Type B pancreatic cell (in vitro differentiated cells): ENCODE measurements around a stretch of chr5.

DNA sequence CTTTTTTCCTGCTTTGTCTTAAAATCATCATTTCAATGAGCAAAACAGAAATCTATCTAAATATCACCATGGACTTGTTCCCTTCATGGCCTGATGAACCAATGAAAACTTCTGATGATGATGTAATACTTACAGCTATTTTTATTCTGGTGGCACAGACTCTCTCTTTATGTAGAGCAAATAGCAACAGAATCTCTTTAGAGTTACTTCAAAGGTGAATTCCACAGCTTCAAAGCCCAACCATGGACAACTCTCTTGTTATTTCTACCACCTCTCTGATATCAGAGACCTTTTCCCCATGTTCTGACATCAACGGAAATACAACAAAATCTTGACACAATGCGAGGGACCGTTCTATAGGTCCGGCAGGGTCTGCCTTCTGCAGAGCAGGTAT is 70.1 kb downstream of the RETREG1 start:
- PRO-cap = no peak

DNA sequence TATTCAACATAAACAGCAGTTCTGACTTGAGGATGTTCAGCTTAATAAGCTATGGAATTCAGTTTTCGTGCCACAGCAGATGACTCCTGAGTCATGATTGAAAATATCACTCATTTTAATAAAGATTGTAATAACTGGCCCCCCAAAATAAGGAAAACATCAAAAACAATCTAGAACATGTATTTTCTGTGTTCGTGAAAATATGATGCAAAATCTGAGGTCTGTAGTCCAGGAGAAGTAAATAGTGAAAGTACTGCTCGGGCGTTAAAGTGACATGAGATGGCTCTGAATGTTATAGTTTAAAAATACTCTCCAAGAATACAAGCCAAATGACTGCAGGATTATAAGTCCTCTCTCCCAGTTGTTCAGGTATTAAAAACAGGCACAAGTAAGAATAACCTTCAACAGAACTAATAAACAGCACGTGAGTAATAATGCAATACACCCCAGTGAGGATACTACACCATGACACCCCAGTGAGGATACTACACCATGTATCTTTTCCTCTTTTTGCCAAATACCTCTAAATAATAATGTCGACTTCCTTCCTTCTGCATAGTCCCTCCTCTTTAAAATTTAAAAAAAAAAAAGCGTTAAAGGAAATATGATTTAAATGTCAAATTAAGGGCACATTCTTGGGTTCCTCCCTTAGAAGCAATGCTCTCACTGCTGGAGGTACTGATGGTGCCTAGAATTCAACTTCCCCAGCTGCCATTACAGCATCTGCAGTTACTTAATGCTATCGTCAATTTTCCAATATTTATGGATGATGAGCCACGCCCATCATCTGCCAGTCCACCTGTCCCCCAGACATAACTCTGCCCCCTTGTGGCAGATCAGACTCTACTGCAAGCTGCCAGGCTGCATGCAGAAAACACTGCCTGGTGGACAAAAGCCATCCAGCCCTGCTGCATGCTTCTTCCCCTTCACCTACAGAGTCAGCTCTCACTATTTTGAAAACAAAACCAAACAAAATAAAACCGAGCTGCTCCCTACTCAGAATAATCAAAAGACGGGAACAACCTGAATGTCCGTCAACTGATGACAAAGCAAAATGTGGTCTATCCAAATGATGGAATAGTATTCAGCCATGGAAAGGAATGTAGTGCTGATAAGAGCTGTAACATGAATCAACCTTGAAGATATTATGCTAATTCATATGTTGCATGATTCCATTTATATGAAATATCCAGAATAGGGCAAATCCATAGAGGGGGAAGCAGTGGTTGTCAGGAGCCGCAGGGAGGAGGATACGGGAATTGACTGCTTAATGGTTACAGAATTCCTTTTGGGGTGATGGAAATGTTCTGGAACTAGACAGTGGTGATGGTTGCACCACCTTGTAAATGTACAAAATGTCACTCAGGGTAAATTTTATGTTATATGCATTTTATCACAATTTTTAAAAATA is 66.6 kb downstream of the RETREG1 start:
- PRO-cap = no peak

DNA sequence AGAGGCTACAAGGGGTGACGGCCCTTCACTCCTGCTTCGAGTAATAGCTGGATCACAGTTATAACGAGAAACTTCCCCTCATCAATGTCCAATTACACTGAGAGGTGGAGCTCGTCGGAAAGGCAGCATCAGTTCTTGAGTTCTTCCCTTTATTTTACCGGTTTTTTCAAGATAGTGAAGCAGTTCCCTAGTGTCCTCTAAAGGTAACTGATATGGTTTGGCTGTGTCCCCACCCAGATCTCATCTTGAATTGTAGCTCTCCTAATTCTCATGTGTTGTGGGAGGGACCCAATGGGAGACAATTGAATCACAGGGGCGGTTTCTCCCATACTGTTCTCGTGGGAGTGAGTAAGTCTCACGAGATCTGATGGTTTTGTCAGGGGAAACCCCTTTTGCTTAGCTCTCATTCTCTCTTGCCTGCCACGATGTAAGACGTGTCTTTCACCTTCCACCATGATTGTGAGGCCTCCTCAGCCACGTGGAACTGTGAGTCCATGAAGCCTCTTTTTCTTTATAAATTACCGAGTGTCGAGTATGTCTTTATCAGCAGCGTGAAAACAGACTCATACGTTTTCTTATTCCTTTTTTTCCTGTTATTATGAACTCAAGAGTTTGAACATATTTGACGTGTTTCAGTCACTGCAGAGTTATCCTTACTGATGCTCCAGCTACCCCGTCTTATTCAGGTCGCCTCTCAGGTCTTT is 39.2 kb downstream of the RETREG1 start:
- PRO-cap = no peak

- PRO-cap = no peak
Observed at GRCh38 chr5:16666108-16667175, 49.6 kb upstream of the RETREG1 start.

- PRO-cap = no peak
Observed at GRCh38 chr5:16855593-16855958, 80.5 kb downstream of the MYO10 start.

GRCh38 chr5:16885859-16886891 is 49.9 kb downstream of the MYO10 start:
- PRO-cap = no peak

DNA sequence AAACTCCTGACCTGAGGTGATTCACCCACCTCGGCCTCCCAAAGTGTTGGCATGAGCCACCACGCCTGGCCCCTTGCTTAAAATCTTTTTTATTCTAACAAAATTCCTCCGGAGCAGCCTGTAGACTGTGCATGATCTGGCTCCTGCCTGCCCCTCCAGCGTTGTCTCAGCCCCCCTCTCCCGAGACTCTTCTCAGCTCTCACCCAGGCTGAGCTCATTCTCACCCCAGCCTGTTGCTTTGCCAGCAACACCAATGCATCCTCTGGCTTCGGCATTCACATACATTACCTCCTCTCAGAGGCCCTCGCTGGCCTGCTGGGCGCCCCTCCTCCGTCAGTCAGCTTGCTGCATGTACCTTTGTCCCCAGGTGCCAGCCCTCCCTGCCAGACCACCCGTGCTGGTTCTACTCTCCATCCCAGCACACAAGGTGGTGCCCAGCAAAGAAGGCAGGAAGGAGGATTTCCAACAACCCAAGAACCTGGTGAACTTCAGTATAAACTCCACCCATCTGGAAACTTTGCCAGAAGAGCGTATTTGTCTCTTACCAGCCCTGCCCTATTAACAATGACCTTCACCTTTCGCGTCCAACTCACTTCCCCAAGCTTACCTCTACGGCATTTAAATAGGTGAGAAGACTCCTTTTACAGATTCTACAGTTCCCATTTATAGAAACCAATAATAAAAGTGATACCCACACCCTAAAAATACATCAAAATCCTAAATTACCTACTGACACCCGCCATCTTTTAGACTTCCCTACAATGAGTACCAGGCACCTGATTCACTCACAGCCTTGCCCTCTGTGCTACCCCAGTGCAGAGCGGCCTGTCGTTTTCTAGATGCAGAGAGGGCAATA is 34.9 kb downstream of the MYO10 start:
- PRO-cap = no peak

DNA sequence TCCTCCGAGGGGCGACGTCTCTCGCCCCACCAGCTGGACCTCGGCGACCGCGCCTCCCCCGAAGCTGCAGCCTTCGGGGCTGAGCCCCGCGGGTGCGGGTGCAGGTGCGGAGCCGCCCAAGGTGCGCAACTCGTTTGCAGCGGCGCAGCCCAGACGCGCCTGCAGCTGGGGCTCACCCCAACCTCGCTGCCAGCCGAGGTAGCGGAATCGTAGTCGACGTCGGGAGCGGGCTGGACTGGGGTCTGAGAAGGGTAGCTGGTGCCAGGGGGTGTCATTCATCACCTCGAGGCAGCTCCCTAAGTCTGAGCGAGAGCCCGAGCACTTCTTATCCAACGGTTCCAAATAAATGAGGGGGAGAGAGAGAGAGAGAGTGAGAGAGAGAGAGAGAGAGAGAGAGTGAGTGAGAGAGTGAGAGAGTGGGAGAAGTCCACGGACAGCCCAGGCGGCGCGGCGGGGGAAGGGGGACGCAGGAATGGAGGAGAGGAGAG is 687 bp upstream of the BASP1 start:
- PRO-cap = no peak

- PRO-cap = no peak
Observed at GRCh38 chr5:17219089-17219532, 1.7 kb downstream of the BASP1 start.

DNA sequence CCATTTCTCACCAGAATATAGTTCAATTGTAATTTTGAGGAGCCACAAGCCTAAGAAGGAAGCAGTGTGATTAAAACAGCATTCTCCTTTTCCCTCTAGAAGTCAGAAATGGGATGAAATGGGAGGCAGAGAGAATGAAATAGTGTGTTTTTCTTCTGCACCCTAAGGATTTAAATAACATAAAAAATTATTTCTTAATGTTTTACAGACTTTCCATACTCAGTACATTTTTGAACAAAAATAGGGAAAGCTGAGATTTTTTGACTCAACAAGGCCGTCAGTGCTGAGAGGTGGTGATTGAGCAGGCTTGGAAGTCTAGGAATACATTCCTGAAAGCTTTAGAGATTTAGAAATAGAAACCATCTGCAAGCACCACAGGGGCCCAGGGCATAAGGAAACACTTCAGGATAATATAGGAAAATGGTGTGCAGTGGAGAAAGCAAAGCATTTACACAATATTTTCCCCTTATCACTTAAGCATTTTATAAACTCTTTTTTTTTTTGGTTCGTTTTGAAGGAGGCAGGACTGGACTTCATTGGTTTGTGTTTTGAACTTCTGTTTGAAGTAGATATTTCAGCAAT is 5.2 kb downstream of the BASP1 start:
- PRO-cap = no peak

DNA sequence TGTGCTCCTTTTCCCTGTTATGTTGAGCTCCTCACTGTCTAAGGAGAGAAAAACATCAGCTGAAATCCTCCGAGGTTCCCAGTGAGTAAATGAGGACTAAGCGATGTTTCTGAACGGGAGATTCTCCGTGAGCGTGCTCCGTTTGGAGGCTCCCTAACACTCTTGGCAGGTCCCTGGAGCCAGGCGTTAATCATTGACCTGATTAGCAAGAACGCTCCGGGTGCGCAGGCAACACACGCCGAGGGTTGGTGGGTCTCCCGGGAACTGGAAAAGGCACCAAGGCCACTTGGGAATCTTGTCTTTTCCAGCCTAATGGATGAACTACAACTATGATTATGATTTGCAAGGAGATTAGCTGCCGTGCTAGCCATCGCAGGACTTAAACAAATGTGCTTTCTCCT is 640.5 kb downstream of the CDH12 start:
- PRO-cap = no peak

DNA sequence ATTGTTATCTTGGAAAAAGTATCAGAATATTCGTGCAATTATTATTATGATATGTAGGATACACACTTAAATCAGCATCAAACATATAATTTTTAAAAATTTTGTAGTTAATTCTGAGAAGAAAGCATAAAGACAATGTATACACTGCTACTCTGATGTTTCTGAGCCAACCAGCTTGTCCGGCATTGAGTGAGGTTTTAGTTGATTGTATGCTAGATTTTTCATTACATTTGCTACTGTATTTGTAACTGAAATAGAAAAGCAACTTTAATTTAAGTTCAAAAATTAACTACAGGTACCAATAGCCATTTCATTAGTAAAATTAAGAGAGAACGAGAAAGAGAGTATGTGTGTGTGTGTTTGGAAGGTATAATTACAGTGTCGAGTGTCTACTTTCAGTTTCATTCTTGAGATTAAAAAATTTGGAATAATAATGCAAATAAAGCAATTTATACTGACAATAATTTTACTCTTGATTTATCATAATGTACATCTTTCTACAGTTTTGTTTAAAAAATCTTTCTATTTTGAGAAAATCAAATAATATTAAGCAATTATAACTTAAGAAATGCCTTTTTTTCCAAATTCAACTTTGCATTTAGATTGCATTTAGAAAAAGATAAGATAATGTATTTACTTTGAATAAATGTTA is 160.4 kb upstream of the CDH12 start:
- PRO-cap = no peak

DNA sequence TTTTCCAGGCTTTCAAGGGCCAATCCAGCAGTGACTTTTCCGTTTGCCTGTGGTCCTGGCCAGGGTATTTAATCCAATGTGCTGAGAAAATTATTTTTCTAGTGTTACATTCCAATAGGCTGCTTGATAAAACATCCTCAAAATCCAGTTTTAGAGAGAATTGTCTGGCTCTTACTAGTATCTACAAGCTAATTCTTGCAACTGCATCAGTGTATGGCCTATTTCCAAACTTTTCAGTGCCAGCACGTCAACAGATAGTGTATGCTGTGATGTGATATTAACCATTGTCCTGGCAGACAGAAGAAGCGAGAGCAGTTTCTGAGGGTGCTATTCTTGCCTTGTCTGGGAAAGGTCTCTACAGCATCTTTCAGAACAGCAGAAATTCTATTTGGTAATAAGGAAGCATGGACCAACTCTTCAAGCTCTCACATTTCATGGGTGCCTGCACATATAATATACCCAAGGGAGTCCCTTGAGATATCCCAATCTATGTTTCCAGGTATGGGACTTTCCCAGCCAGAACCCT is 174.2 kb upstream of the CDH12 start:
- PRO-cap = no peak

GRCh38 chr5:25083373-25083760 is 438.6 kb upstream of the CDH10 start:
- PRO-cap = no peak

DNA sequence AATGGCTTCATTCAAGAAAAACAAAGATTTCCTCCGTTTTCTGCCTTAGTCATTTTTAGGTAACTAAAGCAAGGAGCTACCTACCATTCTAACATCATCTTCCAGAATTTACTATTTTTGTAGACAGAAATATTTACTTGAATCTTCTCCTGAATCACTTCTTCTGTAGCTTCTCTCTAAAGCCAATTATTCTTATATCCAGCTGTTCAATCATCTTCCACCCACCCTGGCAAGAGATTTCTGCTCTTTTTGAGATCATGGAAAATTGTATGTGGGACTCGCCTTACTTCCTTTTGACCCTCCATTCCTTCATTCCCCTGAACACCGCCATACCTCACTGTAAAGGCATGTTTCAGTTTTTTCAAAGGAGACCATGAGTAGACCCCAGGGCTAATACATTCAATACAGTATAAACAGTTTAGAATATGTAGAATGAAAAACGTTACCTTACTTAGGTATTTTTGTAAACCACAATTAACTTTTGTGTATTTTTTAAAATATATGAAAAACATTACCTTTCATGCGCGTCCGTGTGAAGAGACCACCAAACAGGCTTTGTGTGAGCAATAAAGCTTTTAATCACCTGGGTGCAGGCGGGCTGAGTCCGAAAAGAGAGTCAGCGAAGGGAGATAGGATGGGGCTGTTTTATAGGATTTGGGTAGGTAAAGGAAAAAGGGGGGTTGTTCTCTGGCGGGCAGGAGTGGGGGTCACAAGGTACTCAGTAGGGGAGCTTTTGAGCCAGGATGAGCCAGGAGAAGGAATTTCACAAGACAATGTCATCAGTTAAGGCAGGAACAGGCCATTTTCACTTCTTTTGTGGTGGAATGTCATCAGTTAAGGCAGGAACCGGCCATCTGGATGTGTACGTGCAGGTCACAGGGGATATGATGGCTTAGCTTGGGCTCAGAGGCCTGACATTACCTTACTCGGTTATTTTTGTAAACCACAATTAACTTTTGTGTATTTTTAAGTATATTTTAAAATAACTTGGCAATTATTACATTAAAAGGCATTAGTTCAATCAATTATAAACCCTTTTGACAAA is 800.8 kb upstream of the CDH10 start:
- PRO-cap = no peak

- PRO-cap = no peak
Observed at GRCh38 chr5:27491528-27492786, 453.6 kb upstream of the CDH9 start.

DNA sequence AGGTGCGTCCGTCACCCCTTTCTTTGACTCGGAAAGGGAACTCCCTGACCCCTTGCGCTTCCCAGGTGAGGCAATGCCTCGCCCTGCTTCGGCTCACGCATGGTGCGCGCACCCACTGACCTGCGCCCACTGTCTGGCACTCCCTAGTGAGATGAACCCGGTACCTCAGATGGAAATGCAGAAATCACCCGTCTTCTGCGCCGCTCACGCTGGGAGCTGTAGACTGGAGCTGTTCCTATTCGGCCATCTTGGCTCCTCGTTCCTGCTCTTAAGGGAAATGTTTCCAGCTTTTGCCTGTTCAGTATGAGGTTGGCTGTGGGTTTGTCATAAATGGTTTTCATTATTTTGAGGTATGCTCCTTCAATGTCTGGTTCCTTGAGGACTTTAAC is 369.8 kb upstream of the CDH6 start:
- PRO-cap = no peak

DNA sequence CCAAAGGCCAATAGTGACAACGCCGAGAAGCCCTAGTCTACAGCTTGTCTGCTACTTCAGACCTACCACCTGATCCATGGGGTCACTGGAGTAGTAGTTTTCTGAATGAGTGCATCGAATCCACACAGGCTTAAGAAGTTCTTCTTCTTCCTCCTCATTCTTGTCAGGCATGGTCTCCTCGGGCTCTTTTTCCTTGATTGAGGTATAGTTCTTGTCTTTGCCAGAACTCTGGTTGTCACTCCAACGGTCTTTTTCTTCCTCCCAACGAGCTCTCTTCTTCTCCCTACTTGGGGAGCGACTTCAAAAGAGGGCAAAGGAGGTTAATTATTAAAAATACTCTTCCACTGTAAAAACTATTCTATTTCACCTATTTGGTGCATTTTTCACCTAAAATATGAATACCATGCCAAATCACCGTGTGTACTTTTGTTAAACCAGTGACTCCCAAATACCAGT is 16.9 kb downstream of the DROSHA start:
- PRO-cap = no peak

- PRO-cap = no peak
Observed at GRCh38 chr5:31983063-31983689, 190.9 kb downstream of the GOLPH3 start.

DNA sequence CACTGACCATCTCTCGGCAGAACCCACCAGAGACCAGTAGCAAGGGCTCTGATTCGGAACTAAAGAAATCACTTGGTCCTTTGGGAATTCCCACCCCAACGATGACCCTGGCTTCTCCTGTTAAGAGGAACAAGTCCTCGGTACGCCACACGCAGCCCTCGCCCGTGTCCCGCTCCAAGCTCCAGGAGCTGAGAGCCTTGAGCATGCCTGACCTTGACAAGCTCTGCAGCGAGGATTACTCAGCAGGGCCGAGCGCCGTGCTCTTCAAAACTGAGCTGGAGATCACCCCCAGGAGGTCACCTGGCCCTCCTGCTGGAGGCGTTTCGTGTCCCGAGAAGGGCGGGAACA is 83.4 kb downstream of the GOLPH3 start:
- PRO-cap = no peak